Measurements from ENCODE around the gene TNFSF15.

- PRO-cap, 8 experiments: no peak in any of the 8 experiments
Observed at GRCh38 chr9:114377068-114377640, 10.6 kb downstream of the AKNA start.

GRCh38 chr9:114385299-114385738 lies 2.5 kb downstream of the AKNA start:
- PRO-cap, 8 experiments: peak in 8 of 8 experiments; most common plus-strand start chr9:114385608 (in 7); most common minus-strand start chr9:114385499 (in 5)

GRCh38 chr9:114592243-114592893 lies 4.8 kb downstream of the ATP6V1G1 start:
- PRO-cap, 8 experiments: peak in 3 of 8 experiments; most common plus-strand start chr9:114592606 (in 2); most common minus-strand start chr9:114592451 (in 2)

DNA sequence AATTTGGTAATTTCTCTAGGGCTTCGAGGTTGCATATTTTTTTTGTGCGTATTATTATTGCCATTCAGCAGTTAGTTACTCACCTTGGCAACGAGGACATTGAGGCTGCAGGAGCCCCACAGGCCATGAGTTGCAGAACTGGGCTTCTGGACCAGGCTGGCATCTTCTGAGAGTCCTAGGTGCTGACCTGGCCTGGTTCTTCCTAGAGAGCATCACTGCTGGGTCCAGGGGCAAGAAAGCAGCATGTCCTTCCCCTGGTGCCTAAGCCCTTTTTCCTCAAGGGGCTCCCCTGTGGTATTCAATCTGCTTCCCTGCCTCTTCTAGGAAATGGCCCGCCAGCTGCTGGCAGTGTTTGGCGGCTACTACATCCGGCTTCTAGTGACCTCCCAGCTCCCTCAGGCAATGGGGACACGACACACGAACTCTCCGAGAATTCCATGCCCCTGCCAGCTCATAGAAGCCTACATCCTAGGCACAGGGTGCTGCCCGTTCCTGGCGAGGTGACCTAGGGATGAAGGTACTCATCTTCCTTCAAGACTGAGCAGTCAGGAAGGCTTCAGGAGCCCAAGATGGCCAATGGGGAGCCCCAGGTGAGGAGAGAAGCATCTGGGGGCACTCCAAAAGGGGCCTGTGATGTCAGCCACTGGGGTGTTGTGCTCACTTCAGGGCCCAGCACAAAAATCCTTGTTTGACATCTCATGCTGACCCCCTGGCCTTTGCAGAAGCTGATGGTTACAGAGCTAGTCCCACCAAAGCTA lies 14.6 kb downstream of the TEX53 start:
- PRO-cap, 8 experiments: peak in 5 of 8 experiments; most common plus-strand start position 427 of the sequence (in 5)

DNA sequence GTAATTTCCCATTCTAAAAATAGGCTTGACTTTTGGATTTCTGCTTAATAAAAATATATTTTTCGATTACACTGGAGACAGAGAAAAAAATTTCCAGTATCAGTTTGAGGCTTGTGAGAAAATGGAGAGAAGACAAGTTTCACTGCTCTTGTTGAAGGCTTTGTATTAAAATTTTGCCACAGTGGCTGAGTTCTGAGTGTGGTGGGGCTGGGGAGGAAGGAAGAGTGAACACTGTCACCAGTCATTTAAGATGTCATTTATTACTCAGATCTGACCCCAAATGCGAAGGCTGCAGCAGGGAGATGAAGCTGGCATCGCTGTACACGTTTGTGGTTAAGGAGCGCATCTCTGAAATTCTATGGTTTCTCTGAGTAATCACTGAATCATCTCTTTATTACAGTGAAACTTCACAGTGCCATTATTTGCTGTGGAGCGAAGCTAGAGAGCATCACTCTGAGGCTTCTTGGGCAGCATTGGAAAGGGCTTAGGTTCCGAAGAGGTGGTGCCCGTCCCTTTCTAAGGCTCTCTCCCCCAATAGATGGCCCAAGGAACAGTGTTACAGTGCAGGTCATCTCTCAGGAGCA lies 9.0 kb upstream of the TEX48 start:
- PRO-cap, 8 experiments: peak in 3 of 8 experiments; most common plus-strand start position 422 of the sequence (in 3)

DNA sequence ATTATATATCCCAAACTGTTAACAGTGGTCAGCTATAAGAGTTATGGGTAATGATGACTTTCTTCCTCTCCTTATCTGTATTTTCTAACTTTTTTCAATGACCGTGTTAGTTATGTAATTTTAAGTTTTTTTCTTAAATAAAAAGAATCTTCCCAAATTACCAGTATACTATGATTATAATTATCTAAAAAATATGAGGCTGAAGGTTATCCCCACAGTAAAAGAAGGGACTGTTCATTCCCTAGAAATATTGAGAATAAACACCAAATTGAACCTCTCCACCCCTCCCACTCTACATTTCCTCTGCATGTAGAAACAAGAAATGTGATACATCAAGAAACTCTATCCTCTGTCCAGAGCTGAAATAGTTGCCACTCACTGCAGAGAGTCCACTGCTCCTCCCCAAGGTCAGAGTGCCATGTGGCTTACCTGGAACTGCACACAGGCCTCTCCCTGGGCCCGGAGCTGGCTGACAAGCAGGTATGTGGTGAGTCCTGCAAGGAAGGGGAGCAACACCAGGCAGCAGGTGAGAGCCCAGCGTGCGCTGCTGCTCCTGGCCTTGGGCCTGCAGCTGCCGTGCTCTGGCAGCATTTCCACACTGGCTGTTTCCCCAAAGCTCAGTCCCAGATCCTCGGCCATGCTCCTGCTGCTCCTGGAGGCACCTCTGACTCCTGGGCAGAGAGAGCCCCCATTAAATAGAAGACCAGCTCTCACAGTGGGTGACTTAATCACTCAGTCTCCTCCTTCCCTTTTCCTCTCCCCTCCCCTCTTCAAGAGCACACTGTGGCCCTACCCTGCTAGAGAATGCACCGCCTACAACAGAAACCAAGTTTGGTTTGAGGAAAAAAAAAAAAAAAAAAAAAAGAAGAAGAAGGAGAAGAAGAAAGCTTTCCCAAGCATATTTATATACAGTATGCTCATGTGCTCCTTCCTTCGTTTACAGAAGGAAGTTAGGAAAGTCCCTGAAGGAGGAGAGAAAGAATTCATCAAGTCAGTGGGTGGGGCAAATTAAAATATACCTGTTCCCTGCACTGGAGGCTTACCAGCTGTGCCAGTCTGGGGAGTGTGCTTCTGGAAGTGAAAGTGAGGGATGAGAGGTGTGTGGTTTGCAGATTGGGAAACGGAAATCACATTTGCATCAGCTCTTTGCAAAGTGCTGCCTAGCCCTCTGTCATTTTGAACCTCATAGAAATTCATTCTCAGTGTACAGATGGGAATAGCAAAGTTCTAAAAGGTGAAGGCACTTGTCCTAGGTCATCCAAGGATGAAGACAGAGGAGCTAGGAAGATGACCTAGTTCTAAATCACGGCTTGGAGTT lies at the start of gene TNFSF15:
Gene TNFSF15 (minus strand): TSS at position 666 of the 1,318 bp plus-strand sequence.
- PRO-cap, 8 experiments: peak in 2 of 8 experiments; most common minus-strand start position 666 of the sequence (in 2)

- PRO-cap, 8 experiments: peak in 1 of 8 experiments; most common plus-strand start chr9:114870117 (in 1)
Observed at GRCh38 chr9:114869869-114870281, 60.5 kb downstream of the TNFSF8 start.

GRCh38 chr9:115027797-115027996 lies 90.3 kb downstream of the TNC start:
- PRO-cap, 8 experiments: no peak in any of the 8 experiments

DNA sequence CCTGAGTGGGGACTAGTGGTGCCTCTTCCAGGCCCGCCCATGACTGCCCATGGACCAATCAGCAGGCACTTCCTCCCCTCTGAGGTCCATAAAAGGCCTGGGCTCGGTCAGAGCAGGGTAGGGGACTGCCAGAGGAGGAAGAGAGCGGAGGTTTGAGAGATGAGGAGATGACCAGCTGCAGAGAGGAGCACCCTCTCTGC lies 267.9 kb upstream of the TNC start:
- PRO-cap, 8 experiments: no peak in any of the 8 experiments

- PRO-cap, 8 experiments: no peak in any of the 8 experiments
Observed at GRCh38 chr9:115943886-115944531, 209.6 kb upstream of the PAPPA start.

DNA sequence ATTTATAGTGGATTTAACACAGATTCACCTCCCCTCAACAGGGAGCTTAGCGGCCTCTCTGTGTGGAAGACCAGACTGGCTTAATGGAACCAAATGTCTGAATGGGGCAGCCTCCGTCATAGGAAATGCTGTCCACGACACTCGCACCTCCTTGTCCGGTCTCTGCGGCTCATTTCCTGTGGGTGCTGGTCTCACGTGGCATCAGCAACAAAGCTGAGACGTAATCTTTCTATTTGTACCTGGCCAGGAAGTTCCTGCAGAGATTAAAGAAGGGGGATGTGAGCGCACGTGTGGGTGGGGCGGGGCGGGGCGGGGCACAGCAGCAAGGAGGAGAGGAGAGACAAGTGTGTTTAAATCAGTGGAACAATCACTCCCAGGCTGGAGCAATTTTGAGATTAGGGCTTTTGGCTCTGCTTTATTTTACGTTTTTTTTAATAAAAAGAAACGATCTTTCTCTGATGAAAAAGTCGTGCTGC lies 132.1 kb upstream of the ASTN2 start:
- PRO-cap, 8 experiments: no peak in any of the 8 experiments

DNA sequence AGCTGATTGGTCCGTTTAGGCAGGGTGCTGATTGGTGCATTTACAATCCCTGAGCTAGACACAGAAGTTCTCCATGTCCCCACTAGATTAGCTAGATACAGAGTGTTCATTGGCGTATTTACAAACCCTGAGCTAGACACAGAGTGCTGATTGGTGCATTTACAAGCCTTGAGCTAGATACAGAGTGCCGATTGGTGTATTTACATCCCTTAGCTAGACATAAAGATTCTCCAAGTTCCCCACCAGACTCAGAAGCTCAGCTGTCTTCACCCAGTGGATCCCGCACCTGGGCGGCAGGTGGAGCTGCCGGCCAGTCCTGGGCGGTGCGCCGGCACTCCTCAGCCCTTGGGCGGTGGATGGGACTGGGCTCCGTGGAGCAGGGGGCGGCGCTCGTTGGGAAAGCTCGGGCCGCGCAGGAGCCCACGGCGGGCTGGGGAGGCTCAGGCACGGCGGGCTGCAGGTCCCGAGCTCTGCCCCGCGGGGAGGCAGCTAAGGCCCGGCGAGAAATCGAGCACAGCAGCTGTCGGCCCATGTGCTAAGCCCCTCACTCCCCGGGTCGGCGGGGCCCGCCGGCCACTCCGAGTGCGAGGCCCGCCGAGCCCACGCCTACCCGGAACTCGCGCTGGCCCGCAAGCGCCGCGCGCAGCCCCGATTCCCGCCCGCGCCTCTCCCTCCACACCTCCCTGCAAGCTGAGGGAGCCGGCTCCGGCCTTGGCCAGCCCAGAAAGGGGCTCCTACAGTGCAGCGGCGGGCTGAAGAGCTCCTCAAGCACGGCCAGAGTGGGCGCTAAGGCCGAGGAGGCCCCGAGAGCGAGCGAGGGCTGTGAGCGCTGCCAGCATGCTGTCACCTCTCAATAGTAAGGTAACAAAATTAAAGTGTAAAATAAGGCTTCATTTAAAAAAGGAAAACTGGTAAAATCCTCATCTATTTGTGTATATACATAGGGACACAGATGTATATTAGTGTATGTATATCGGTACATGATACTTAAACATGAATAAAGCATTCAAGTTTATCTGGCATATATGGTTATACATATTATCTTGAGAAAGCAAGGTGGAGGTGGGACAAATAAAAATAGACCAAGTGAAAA lies 560.0 kb downstream of the BRINP1 start:
- PRO-cap, 8 experiments: no peak in any of the 8 experiments

DNA sequence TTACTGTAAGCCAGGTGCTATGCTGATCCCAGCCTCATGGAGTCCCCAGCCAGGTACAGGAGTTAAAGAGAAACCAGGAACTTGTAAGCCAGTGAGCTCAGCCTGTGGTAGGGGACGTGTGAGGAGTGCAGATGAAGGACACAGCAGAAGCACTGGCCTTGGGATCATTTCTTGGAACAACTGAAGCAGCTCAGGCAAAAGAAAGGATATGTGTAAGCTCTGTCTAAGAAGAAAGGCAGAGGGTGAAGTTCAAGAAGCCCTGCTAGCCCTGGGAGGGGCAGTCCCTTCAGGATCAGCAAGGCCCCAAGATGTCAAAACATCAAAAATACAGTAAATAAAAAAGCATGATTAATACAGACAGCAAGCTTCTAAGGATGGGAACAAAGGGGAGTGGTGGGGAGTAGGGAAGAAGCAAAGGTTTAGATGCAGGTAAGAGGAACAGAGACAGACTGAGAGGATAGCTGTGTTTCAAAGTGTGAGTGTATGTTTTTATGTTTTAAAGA lies 193.1 kb upstream of the BRINP1 start:
- PRO-cap, 8 experiments: no peak in any of the 8 experiments

DNA sequence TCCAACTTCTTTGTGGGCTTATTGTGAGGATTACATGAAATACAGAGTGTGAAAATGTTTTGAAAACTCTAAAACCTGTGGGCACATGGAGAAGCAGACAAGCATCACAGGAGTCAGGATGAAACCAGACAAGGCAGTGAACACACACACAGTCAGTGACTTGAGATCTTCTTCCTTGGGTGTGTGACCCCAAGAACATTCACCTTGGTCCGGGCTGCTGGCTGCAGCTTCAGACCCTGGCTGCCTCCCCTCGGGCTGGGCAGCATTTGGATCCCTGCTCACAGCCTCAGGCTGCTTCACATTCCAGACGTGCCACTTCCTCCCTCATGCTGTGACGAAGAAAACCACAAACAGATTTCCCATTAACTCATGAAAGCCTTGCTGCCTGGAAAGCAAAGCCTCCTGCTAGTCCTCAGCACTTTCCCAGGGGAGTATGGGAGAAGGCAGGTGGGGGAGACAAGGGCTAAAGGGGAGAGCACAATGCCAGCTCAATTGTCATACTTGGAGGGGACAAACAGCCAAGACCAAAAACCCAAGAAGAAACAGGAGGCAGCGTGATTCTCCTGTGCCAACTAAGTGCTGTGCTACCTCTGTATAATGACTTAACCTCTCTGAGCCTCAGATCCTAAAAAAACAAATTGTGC lies 594.6 kb upstream of the BRINP1 start:
- PRO-cap, 8 experiments: no peak in any of the 8 experiments

GRCh38 chr9:120394199-120394785 lies 185.7 kb downstream of the CDK5RAP2 start:
- PRO-cap, 8 experiments: no peak in any of the 8 experiments

GRCh38 chr9:120746764-120747301 lies 32.6 kb upstream of the MEGF9 start:
- PRO-cap, 8 experiments: no peak in any of the 8 experiments

- PRO-cap, 8 experiments: no peak in any of the 8 experiments
Observed at GRCh38 chr9:120850904-120852027, 8.5 kb upstream of the PSMD5 start.

- PRO-cap, 8 experiments: peak in 8 of 8 experiments; most common plus-strand start chr9:120869207 (in 7); most common minus-strand start chr9:120869332 (in 3)
Observed at GRCh38 chr9:120868941-120870023, 7.7 kb downstream of the PHF19 start.

- PRO-cap, 8 experiments: no peak in any of the 8 experiments
Observed at GRCh38 chr9:120870024-120870922, 6.7 kb downstream of the PHF19 start.

DNA sequence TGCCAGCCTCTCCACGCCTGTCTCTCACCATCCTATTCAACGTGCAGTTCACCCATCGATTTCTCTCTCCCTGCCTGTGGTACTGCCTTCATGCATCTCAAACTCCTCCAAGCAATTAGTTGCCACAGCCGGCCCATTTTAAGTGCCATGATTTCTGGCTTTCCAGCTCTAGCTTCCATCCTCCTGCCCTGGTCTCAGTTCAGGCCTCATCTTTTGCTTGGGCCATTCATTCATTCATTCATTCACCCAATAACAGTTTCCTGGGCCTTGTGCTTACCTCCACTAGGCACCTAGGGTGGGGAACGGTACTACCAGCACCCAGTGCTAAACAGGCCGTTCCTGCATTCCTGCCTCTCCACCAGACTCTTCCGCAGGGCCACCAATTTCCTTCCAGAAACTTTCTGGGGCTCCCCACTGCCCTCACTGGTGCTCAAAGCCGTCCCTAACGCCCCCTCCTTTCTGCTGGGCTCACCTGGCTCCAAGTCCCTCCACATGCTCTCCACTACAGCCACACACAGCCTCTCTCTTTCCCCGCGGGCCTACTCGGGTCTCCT lies 1.5 kb downstream of the PHF19 start:
- PRO-cap, 8 experiments: no peak in any of the 8 experiments

Data from peripheral blood mononuclear cell (primary cell).